T-cell (primary cell): ENCODE data around the genes PHF11, ARL11 and EBPL.

DNA sequence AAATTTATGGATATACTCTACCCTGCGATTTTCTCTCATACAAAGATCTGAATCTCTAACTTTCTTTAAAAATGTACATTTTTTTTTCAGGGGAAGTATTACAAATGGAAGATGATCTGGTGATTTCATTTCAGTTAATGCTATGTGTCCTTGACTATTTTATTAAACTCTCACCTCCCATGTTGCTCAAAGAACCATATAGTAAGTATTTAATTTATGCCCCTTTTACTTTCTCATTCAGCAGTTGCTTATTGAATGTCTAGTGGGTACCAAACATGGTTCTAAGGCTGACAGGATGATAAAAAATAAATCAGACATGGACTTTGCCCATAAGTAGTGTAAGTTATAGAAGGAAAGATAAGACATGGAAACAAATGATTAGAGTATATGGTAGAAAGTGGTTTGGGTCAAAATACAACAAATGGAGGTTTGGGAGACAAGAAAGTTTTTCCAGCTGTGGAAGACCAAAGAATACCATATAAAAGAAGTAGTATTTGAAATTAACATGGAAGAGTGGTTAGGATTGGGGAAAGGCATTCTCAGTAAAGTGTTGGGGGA, 52.9 kb downstream of the LPAR6 start:
- PRO-cap, 7 experiments: no peak in any of the 7 experiments

GRCh38 chr13:48412267-48412589, 685 bp downstream of the LPAR6 start:
- PRO-cap, 7 experiments: no peak in any of the 7 experiments

- PRO-cap, 7 experiments: no peak in any of the 7 experiments
These were observed 4.1 kb upstream of the LPAR6 start for GRCh38 chr13:48416993-48417397.

DNA sequence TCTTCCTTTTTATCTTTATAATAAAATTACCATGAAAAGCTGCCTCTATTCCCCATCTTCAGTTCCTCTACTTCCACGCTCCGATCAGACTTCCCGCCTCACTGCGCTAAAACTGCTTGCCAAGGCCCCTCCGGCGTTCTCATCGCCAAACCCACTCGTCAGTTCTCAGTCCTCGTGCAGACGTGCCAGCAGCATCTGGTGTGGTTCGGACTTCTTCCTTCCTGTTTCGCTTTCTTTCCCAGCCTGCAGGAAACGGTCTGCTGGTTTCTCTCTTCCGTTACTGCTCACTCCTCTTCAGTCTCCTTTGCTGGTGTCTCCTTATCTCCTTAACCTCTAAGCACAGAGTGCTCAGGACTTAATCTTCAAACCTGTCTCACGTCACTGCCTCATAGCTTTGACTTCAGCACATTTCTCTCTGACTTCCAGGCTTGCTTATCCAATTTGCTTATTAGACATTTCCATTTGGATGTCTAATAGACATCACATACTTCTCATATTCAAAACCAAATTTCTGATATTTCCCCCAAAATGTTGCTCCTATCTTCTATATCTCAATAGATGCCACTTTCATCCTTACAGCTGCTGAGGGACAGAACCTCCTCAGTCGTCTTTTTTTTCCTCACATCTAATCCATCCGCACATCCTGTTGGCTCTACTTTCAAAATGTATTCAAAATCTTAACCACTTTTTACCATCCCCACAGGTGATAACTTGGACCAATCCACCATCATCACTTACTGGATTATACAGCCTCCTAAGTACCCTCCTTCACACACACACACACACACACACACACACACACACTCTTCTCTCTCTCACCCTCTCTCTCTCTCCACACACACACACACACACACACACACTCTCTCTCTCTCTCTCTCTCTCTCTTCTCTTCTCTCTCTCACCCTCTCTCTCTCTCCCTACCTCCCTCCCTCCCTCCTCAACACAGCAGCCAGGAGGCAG, 40.1 kb downstream of the RCBTB2 start:
- PRO-cap, 7 experiments: peak in 7 of 7 experiments; most common plus-strand start position 287 of the sequence (in 7); most common minus-strand start position 167 of the sequence (in 7)

GRCh38 chr13:48567710-48568422, 35.0 kb upstream of the RCBTB2 start:
- PRO-cap, 7 experiments: no peak in any of the 7 experiments

DNA sequence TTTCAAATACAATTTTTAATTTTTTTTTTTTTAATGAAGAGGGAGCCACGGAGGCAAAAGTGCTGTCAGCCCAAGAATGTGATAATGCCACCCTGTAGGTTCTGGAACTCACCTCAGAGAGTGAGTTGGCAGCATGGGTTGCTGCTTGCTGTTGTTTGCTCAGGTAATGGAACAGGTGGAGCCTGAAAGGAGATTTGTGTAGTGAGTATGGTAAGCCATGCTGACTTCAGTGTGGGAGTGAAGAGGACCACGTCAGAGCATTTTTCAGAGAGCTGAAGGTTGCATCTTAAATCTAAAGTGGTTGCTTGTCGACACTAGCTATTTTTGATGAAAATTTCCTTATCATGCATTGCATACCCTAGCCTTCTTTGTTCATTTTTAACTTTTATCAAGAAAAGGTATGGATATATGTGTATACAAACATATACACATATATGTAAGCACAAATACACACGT, 57.7 kb upstream of the CYSLTR2 start:
- PRO-cap, 7 experiments: no peak in any of the 7 experiments

DNA sequence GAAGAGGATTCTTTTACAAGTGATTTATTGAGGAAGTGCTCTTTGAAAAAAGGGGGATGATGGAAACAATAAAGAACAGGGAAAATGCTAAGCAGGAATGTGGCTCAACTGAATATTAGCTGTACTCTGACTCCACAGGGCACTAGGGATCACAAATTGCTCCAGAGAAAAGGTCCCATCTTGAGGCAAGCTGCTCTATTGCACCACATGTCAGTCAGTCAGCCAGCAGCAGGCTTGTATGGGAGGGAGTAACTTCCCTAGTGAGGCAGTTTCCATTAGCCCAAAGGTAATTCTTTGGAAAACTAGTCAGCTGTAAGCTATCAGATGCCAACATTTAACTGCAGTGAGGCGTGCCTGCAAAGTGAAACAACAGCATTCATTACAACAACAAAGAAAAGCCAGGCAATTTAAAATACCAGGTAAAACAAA, 73.3 kb upstream of the FNDC3A start:
- PRO-cap, 7 experiments: no peak in any of the 7 experiments

DNA sequence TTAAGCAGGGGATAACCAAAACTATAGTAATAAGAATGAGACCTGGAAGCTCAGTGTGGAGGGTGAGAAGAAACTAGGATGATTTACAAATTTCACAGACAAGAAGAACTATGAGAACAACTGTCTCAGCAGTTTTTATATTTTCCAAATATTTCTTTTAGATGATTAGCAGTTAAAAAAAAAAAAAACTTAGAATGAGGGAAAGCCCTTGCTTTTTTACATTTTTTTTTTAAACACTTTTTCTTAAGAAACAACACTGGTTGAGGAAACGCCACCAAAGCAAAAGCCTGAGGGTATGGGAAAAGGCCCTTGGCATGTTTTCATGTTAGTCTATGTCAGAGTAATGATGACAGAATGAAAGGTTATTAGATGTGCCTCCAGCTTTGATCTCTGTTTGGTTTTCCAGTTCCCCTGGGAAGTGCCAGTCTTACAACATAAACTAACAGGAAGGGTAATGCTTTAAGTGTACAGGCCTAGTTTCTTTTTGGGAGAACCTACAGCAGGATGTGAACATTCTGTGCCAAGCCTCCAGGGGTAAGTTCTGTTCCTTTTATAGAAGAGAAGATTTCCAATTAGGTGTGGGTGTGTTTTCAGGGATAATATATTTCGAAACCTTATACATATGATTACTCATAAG, 121.5 kb downstream of the FNDC3A start:
- PRO-cap, 7 experiments: no peak in any of the 7 experiments

- PRO-cap, 7 experiments: peak in 2 of 7 experiments; most common plus-strand start chr13:49248512 (in 1)
These were observed 794 bp downstream of the CDADC1 start for GRCh38 chr13:49248380-49249058.

GRCh38 chr13:49308032-49308612, 60.4 kb downstream of the CDADC1 start:
- PRO-cap, 7 experiments: no peak in any of the 7 experiments

GRCh38 chr13:49397281-49397682, 46.6 kb downstream of the CAB39L start:
- PRO-cap, 7 experiments: no peak in any of the 7 experiments

- PRO-cap, 7 experiments: no peak in any of the 7 experiments
These were observed 44.0 kb downstream of the CAB39L start for GRCh38 chr13:49399749-49400355.

GRCh38 chr13:49401201-49401836, 42.5 kb downstream of the CAB39L start:
- PRO-cap, 7 experiments: no peak in any of the 7 experiments

DNA sequence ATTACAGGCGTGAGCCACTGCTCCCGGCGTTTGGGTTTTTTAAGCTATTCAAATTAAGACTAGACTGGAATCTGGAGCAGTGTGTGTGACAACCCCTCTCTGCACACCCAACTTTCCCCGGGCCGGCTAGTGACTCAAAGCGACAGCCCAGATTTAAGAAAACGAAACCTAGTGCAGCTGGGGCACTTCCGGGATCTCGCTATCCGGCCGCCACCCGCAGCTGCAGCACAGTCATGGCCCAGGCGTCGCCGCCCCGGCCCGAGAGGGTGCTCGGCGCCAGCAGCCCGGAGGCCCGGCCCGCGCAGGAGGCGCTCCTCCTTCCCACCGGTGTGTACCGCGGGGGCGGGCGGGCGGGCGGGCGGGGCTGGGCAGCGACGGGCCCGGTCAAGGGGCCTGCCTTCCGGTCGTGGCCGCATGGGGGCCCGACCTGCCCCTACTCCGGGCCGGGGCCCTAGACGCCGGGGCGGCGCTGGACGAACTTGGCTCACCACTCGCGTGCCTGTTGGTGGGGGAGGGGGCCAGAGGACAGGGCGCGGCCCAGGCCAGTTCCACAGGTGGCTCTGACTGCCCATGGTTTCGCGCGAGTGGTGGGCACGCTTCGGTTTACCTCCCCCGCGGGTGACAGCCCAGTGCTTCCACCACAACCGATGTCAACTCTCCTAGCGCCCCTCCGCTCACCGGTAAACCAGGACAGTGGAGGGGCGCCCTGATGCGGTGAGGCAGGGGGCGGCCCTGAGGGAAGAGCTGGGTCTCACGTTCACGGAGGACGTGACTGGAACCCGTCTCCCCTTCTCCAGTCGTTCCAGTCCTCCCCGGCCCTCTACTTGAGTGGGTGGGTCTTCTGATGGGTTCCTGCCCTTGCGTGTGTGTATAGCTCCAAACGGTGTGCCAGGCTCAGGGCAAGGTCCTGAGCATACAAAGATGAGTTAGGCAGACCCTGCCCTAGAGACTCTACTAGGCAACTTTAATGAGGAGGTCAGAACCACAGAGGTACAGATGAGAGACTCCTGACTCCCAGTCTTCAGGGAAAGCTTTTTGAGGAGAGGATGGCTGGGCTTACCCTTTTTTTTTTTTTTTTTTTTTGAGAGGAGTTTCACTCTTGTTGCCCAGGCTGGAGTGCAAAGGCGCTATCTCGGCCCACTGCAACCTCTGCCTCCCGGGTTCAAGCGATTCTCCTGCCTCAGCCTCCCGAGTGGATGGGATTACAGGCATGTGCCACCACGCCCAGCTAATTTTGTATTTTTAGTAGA, at the start of gene PHF11:
Gene PHF11, plus strand, starts transcription at position 185 of the 1,250 bp plus-strand sequence.
- PRO-cap, 7 experiments: peak in 7 of 7 experiments; most common plus-strand start position 185 of the sequence (in 4); most common minus-strand start position 136 of the sequence (in 7)

- PRO-cap, 7 experiments: peak in 1 of 7 experiments; most common minus-strand start chr13:49628401 (in 1)
These were observed at the start of gene ARL11 for GRCh38 chr13:49628152-49628727. ARL11 (plus strand) TSS chr13:49628507.

GRCh38 chr13:49690048-49690742, 1.1 kb downstream of the EBPL start:
- PRO-cap, 7 experiments: no peak in any of the 7 experiments

- PRO-cap, 7 experiments: peak in 7 of 7 experiments; most common plus-strand start chr13:49691576 (in 4); most common minus-strand start chr13:49691415 (in 7)
These were observed at the start of gene EBPL for GRCh38 chr13:49690778-49691846. EBPL (minus strand) TSS chr13:49691486.

GRCh38 chr13:50048595-50049417, 33.6 kb downstream of the KCNRG start:
- PRO-cap, 7 experiments: no peak in any of the 7 experiments

- PRO-cap, 7 experiments: peak in 1 of 7 experiments; most common minus-strand start chr13:50130907 (in 1)
These were observed 115.0 kb downstream of the KCNRG start for GRCh38 chr13:50129878-50130969.

- PRO-cap, 7 experiments: peak in 2 of 7 experiments; most common plus-strand start chr13:50152439 (in 2)
These were observed 137.1 kb downstream of the KCNRG start for GRCh38 chr13:50152269-50152765.